Pericardium (tissue), 1 donor: ENCODE data around the genes CMTM8 and CLASP2.

- RRBS, result no CpG with 5 or more reads among the region's 9 CpGs
Observed at GRCh38 chr3:30810466-30811178, 83.8 kb downstream of the GADL1 start.

DNA sequence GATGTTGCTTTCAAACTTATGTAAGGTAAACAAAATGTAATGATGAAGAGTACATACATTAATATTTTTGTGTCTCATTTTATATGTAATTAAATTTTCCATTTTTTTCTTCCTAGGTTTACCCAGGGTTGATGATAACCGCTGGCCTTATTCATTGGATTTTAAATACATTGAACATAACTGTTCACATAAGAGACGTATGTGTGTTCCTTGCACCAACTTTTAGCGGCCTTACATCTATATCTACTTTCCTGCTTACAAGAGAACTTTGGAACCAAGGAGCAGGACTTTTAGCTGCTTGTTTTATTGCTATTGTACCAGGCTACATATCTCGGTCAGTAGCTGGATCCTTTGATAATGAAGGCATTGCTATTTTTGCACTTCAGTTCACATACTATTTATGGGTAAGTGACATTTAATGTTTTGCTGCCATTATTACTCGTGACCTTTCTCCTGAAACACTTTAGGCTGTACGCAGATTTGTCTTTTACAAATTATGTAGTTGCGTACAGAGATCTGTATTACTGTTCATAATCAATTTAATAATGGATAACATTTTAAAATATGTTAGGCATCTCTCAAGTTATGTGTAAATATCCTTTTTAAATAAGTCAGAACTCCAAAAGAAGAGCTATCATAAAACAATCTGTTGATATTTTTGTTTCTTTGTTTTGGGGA is 47.1 kb downstream of the STT3B start:
- RRBS, result no CpG with 5 or more reads among the region's 7 CpGs

DNA sequence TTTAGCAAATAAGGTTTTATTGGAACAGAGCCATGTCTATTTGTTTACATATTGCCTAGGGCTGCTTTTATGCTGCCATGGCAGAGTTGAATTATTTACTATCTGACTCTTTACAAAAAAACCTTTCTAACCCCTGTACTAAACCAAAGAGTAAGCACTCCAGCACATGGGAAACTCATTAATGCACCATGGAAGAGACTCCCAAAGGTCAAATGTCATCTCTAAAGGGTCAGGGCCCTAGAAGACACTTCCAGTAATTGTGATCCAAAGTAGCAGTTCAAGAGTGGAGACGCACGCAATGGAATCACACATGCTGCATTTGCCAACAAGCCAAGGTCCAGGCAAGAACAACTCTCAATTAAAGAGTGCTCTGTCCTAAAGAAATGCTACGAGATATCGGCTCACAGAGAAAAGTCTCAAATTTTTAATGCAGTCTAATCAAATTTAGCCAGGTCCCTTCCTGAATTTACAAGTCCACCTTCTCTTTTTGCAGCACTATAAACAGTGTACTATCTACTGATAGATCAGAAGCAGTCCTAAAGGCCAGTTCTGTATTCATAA is 22.2 kb downstream of the OSBPL10 start:
- RRBS, result no CpG with 5 or more reads among the region's 4 CpGs

- RRBS, result no CpG with 5 or more reads among the region's 7 CpGs
Observed at GRCh38 chr3:31959763-31960919, 20.9 kb downstream of the OSBPL10 start.

- RRBS, result no CpG with 5 or more reads among the region's 26 CpGs
Observed at GRCh38 chr3:31979111-31980228, 1.6 kb downstream of the OSBPL10 start.

- RRBS, result 38% methylated on average over 2 of the region's 5 CpGs
Observed at GRCh38 chr3:32109348-32109866, 3.0 kb downstream of the GPD1L start.

GRCh38 chr3:32185910-32186533 is 52.5 kb upstream of the CMTM8 start:
- RRBS, result no CpG with 5 or more reads among the region's 5 CpGs

- RRBS, result 2% methylated on average over 23 of the region's 92 CpGs
Observed at GRCh38 chr3:32238428-32239211, at the start of gene CMTM8. Gene CMTM8 (plus strand): TSS chr3:32238680.

DNA sequence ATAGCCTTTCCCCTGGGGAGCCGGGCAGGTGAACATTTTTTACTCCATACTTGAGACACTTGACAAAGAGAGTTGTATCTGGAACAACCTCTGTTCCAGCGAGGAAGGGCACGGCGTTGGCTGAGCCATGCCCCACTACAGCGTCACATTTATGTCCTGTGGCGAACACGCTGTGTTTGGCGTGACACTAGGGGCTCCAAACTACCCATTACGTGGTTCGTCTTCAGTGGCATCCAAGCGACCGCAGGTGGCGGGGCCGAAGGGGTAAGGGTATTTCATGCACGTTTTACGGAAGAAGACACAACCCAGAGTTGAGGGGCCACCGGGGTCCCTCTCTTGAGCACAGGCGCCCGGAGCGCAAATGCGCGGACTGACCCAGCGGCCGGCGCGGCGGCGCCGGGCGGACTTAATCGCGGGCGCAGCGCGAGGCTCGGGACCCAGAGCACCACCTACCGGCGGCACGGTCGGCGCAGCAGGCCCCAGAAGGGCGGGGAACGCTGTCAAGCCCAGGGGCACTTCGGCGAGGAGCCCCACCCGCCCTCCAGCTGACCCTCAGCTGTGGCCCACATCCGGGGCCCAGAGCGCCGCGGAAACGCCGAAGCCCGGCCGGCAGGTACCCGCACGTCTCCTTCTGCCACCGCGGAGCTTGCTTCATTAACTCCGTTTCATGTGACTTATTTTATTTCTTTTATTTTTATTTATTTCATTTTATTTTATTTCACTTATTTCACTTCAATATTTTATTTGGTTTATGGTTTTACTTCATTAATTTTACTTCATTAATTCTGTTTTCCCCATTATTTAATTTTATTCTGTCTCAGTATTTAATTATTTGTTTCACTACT is 36.4 kb upstream of the TRIM71 start:
- RRBS, result 1% methylated on average over 10 of the region's 59 CpGs

DNA sequence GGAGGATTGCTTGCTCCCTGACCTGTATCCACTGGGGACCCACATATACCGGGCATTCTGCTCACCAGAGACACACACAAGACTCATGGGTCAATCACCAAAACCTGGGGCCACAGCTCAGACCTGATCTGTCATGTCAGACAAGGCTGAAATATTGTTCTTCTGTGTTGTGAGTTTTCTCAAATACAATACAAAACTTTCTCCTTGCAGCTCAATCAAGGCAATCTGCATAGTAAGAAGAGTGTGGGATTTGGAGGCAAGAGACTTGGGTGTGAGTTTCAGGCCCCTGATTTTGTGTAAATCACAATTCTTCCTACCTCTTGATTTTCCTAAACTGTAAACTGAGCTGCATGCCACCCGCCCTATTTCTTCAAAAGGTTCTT is 38.1 kb downstream of the CCR4 start:
- RRBS, result no CpG with 5 or more reads among the region's 2 CpGs

DNA sequence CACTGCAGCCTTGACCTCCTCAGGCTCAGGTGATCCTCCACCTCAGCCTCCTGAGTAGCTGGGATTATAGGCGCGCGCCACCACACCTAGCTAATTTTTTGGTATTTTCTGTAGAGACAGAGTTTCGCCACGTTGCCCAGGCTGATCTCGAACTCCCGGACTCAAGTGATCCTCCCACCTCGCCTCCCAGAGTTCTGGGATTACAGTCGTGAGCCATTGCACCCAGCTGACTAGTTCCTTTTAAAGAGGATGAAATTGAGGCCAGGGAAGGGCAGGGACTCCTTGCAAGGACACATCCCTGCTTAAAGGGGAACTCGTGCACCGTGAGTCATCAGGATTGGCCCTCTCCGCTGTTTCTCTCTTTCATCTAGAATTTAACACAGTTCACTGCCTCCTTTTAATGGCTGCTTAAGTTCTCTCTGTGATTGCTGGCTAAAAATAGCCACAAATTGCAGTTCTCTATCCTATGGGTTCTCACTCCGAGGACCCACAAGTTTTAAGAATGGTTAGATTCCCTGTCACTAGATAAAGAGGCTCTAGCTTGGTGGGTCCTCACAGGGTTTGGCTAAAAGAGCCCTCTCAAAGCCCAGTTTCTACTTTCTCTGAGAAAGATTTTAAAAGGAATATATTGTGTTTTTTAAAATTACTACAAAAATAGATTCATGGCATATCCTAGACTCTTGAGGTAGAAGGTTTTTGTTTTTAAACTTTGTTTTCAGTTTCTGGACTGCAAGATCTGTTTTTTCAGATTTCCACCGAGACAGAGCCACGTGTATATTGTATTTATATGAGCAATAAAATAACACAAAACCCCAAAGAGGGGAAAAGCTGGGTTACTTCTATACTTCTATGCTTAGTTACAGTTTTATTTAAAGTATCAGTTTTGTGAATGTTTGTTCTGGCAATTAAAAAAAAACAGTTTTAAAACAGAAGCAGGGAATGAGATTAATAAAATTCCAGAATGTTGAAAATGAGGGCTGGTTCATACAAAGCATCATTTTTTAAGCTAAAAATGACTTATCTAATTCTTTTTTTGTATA is 1.5 kb downstream of the CRTAP start:
- RRBS, result no CpG with 5 or more reads among the region's 15 CpGs

- RRBS, result no CpG with 5 or more reads among the region's 7 CpGs
Observed at GRCh38 chr3:33395946-33396438, 44.2 kb downstream of the UBP1 start.

DNA sequence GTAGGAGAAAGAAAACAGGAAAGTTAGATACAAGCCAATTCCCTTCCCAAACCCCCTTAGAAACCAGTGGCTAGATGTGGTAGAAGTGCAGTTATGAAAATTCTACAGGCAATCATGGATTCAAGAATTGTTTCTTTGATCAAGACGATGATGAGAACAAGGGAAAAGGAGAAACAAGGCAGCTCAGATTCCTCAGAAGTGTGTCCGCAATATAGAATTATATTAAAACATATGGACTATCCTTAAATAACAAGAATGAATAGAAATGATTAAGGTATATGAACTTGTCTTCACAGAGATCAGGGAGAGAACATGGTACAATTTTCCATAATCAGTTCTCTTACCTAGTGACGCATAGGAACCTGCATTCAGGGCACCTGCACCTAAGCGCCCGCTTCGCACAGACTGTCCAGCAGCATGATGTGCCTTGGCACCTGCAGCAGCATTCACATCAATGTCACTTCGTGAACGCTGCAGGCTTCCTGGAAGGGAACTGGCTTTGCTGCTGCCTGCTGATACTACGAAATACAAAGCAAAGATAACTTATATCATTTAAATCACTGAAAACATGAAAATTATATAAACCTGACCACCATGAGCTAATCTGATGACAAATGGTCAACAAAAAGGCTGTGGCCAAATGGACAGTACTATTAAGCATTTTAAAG is 115.3 kb downstream of the CLASP2 start:
- RRBS, result no CpG with 5 or more reads among the region's 9 CpGs

DNA sequence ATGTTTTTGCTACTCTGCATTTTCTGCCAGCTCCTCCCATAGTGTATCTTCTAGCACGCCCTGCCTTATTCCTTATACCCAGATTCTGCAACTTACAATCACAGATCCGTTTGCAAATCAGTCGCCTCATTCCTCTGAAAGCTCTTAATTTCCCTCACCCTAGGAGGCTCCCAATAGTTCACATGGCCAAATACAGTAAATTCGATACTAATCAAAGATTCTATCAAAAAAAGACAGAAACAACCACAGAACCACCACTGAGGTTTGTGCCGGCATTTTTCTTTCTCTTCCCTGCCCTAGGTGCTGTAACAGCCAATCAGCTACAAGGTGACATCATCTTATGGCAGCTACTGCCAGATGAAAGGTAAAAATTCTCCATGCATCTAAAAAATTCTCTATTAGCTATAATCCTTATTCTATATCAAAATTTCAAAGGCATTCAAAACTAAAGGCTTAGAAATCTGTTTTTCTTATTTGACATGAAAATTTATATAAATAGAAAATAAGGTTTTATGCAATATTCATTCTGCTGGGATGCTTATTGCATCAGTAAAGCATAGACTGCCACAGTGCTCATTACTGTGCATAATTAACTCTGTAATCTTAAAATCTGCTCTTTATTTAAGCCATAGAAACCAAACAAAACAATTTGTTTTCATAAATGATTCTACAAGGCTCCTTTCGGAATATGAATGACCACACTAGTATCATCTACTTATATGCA is 72.7 kb downstream of the CLASP2 start:
- RRBS, result no CpG with 5 or more reads among the region's 6 CpGs

DNA sequence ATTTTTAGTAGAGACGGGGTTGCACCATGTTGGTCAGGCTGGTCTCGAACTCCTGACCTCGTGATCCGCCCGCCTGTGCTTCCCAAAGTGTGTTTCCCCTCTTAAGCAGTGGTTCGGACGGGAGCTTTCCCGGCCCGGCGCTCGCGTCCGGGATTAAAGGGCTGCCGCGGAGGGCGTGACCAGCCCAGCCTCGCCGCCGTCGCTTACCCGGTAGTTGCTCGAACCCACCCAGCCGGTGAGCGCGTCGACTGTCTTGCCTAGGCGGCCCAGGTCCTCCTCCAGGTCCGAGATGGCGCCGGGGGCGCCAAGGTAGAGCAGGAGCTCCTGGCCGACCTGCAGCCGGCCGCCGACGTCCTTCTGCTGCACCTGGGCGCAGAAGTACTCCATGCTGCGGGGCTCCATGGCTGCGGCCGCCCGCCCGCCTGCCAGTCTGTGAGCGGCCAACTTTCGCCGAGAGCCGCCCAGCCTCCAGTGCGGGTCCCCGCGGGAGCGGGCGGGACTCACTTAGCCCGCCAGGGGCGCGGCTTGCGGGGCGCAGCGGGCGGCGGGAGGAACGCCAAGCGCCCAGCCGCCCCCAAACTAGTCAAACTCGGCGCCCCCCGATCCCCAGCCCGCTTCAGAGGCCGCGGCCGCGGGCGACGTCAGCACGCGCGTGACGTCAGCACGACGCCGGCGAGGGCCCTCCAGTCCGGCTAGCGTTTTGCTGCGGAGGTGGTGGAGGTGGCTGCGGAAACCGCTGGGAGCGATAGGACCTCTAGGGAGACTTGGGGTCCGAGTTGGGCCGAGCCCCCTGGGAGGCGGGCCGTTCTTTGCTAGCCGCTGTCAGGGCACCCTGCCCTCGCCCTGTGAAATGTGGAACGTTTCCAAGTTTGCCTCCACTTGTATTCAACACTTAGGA is at the start of gene CLASP2:
TSS of gene CLASP2 (minus strand) at position 654 of the 898 bp plus-strand sequence.
- RRBS, result 2% methylated on average over 20 of the region's 93 CpGs

- RRBS, result no CpG with 5 or more reads among the region's 8 CpGs
Observed at GRCh38 chr3:33841676-33842321, 43.4 kb downstream of the PDCD6IP start.

DNA sequence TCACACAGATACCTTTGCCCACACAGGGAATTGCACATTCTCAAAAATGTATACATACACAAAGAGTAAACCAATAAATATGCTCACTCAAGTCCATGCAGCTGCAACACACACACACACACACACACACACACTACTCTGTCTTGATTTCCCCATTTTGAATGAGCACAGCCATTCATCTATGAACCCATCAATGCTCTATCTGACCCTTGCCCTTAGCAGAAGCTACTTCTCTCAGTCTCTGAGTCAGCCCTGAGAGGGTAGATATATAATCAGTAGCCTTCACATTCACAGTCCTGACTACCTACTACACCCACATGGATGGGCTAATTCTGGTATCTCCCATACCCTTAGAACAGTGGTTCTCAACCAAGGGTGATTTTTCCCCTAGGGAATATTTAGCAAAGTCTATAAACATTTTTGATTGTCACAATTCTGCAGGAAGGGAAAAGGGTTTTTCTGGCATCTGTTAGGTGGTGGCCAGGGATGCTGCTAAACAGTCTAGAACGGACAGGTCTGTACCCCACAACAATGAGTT is 9.9 kb upstream of the TRANK1 start:
- RRBS, result no CpG with 5 or more reads among the region's 1 CpG

- RRBS, result no CpG with 5 or more reads among the region's 20 CpGs
Observed at GRCh38 chr3:36991659-36992595, 1.0 kb downstream of the EPM2AIP1 start.

DNA sequence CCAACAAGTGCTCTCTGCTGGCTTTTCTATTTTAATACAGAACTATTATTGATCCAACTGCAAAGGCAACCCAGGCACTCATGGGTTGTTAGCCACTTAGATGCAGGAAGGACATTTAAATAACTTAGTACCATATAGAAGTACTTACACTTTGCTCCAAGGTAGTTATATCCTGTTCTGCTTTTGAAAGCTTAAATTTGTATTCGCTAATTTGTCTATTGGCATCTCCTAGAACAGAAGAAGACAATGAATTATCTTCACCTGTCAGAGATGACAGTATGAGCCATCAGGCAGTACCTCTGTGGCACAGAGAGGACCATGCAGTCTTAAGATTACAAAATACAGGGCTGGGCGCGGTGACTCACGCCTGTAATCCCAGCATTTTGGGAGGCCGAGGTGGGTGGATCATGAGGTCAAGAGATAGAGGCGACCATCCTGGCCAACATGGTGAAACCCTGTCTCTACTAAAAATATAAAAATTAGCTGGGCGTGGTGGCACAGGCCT is 61.7 kb downstream of the MLH1 start:
- RRBS, result no CpG with 5 or more reads among the region's 7 CpGs

DNA sequence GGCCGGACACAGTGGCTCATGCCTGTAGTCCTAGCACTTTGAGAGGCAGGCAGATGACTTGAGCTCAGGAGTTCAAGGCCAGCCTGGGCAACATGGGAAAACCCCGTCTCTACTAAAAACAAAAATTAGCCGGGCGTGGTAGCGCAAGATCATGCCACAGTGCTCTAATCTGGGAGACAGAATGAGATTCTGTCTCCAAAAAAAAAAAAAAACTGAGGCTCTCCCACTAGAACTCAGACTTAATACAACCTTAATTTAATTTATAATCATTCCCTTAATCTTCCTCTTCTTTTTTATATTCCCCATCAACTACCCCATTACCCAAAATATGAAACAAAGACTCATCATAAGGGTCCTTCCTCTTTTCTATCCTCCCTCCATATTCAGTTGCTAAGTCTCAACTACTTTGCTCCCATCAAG is 33.9 kb downstream of the LRRFIP2 start:
- RRBS, result no CpG with 5 or more reads among the region's 5 CpGs